ENCODE measurements around a stretch of chr15.

- RAMPAGE, total RNA = no peak
Measured at GRCh38 chr15:69735172-69735527, 282.5 kb downstream of the RPLP1 start.

- RAMPAGE, total RNA = no peak
Measured at GRCh38 chr15:69755423-69756160, 303.0 kb downstream of the RPLP1 start.

- RAMPAGE, total RNA = no peak
Measured at GRCh38 chr15:69760247-69761291, 308.0 kb downstream of the RPLP1 start.

DNA sequence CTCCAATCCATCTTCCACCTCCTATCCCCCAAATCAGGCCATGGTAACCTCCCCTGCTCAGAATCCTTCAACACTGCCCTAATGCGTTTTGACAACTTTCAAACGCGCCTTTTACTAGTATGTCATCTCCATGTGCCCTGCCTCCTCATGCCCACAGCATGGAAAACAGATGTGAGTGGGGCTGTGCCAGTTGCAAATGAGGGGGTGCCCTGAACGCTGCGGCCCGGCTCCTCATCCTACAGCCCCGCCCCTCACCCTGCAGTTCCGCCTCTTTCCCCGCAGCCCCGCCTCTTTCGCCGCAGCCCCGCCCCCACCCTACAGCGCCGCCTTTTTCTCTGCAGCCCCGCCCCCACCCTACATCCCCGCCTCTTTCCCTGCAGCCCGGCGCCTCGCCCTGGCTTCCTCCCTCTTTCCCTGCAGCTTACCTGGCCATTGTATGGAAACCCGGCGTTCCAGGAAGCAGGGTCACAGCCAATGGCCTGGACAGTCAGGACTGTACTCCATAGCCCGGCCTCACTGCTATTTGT lies 284.9 kb downstream of the TLE3 start:
- RAMPAGE, total RNA = no peak

DNA sequence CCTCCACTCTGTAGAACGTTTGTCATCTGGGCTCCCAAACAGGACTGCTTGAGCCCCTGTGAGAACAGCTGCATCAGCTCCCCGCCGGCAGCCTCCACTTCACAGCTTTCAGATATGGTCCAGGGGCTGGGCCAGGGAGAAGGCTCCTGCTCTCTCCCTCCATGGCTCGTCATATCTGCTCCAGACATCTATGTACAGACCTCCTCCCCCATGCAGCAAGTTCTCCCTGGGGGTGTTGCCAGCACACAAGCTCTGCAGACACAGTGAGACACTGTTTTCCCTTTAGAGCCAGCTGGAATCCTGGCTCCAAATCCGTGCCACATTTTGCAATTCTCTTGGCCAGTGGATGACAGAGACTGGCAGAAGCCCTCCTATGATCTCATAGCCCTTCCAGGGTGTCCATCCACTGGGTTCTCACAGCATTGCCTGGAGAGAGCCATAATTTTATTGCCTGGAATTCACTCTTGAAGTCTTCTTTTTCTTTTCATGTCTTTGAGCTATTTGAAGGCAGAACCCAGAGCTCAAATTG lies 203.9 kb downstream of the TLE3 start:
- RAMPAGE, total RNA = no peak

GRCh38 chr15:70022809-70023224 lies 74.9 kb downstream of the TLE3 start:
- RAMPAGE, total RNA = no peak

DNA sequence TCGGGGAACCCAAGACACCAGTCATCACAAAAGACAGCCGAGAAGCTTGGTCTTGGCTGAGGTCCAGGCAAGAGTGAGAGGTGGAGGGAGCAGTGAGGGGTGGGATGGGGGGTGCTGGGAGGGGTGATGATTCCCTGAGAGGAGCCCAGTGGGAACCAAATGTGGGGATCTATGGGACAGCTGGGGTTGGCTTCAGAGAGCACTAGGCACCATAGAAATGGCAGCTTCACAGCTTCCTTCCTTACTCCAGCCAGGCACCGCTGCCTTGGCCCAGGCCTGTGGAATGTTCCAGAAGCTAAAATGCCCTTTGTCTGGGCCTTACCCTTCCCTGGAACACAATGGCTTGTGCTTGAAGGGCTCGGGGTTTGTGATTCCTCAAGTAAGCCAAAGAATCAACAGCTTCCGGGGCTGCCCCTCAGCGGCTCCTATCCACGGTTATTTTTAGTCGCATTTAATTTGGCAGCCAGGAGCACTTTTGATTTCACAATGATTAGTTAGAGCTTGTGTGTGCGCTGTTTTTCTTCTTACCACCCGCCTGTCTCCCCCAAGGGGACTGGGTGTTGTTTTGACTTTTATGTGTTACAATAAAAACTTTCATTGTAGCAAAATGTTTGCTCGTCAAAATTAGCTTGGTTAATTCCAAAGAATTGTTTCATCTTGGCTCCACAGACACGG lies 74.0 kb downstream of the TLE3 start:
- RAMPAGE, total RNA = no peak

DNA sequence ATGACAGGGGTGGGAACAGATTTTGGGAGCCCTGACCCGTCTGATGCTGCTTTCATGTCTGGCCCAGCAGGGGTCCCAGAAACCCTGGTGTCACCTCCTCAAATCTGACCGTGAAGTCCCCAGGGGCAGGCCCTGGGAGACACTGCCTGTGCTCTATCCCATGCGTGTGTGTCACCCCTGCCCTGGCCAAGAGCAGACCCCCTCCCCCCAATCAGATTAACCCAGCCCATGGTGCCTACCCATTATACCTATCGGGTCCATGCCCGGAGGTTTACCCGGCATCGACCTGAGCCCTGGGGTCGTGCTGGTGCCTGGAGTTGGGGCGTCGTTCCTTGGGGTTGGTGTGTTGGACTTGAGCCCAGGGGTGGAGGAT lies 39.8 kb downstream of the TLE3 start:
- RAMPAGE, total RNA = no peak

DNA sequence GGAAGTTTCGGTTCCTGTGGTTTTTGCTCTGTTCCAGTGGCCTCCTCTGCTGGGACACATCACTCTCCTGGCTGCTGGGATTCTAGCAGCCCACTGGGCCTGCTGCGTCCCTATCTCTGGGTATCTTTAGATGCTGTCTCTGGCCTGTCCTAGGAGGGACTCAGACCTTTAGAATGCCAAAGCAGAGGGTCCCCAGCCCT lies 148.3 kb upstream of the TLE3 start:
- RAMPAGE, total RNA = no peak

- RAMPAGE, total RNA = no peak
Measured at GRCh38 chr15:70340270-70340658, 242.5 kb upstream of the TLE3 start.

DNA sequence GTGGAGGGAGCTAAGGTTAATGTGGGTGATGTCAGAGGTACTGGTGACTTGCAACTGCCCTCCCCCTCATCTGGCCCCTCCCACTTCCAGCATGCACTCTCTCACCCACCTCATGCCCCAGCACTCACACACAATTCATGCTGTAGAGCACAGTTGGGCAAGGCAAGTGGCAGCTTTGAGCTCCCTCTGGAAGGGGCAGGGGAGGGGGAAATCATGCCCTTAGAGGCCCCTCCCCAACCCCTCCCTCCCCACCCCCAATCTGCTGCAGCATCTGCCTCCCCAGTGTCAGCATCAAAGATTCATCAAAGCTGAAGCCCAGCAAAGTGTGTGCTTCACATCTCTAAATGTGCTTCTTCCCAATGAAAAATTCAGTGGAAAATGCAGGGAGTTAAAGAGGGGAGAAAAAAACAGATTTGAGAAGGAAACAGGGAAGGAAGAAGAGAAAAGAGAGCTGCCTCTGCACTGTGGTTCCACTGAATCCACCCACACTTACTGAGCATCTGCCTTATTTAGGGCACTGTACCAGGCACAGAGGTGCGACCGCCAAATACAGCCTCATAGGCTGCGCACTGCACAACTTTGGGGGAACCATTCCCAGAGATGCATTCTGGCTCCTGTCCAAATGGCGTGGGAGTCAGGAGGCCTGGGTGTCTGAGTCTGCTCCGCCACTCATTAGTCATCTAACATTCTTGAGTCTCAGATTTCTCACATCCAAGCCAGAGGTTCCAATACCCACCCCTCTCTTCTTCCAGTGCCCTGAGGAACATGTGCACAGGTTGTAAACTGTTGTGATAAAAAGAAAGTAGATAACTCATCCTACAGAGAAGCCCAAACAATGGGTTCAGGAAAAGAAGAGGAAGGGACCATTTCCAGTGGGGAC lies 254.9 kb downstream of the UACA start:
- RAMPAGE, total RNA = no peak

- RAMPAGE, total RNA = no peak
Measured at GRCh38 chr15:70668737-70669429, 94.5 kb downstream of the UACA start.

DNA sequence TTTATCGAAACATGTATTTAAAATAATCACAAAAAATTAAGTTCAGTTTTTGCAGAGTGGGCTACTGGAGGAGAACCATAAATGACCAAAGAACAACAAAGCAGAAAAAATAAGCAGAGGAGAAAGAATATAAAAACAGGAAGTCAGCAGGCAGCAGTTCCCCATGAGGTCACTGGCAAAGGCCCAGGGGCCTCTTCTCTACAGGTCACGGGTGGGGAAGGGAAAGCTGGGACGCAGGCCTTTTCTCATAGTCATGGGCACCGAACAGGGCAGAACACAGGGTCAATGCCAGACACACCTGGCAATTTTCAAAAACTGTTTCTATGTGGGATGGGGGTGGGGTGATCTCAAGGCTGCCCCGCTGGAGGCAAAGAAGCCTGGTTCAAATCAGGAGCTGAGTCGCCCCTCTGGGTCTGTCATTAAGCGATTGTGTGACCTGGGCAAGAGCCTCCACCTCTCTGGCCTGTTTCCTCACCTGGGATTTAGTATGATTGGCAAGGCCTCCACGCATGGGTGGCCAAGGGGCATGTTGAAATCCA lies 43.7 kb upstream of the UACA start:
- RAMPAGE, total RNA = no peak

- RAMPAGE, total RNA = no peak
Measured at GRCh38 chr15:71129487-71130282, 14.4 kb downstream of the THSD4 start.

- RAMPAGE, total RNA = no peak
Measured at GRCh38 chr15:71341568-71342532, 226.6 kb downstream of the THSD4 start.

GRCh38 chr15:71513807-71514257 lies 296.5 kb upstream of the NR2E3 start:
- RAMPAGE, total RNA = no peak

DNA sequence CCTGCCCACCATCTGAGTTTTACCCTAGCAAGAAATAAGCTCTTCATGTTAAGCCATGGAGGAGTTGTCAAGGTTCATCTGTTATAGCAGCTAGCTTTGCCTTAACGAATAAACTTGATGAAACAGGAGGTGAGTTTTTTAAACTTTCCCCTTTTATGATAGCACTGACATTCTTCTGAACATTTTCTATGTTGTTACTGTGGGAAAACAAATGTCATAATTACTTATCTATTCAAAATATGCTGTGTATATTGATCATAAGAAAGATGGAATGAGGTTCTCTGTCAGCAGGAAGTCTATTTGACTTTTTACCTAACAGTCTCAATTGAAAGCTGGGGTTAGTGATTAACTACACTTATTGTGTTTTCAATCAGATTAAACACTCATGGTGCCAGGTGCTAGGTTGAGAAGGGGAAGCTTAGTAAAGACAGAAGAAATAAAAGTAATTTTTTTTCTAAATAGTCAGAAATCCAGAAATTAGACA lies 281.1 kb upstream of the NR2E3 start:
- RAMPAGE, total RNA = no peak

- RAMPAGE, total RNA = no peak
Measured at GRCh38 chr15:71677087-71677506, 133.3 kb upstream of the NR2E3 start.

GRCh38 chr15:71779588-71780732 lies 30.4 kb upstream of the NR2E3 start:
- RAMPAGE, total RNA = no peak

GRCh38 chr15:72167857-72168844 lies 29.4 kb downstream of the GRAMD2A start:
- RAMPAGE, total RNA = no peak